Vermiform appendix (tissue), 1 donor: ENCODE measurements around the gene IDE.

GRCh38 chr10:92239537-92240282, 51.2 kb downstream of the CPEB3 start:
- PRO-cap, result no peak

- PRO-cap, result no peak
Observed at GRCh38 chr10:92242850-92243730, 47.8 kb downstream of the CPEB3 start.

DNA sequence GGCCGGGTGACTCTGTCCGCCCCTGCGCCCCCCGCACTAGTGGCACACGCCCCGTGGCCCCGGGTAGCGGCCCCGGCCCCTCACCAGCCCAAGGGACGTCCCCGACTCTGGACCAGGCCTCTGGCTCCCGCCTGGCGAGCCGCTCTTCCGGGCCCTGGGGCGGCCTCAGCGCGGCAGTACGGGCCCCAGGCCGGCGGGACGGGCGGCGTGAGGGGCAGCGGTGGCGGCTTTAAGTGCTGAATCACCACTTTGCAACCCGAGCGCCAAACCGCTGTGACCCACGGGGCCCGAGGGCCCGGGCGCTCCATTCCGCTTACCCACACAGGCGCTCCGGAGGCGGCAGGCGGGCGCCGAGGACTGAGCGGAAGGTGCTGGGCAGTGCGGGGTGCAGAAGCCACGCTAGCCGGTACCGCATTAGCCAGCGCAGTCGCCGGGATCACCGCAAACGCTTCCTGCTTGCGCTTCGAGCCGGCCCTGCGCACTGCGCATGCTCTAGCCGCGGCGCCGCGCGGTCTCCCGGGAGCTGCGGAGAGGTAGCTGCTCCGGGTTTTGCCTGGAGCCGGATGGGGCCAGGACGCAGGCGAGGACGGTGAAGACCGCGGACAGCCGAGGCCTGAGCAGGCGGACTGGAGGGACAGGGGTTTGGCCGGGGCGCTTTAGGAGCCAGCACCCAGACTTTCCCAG, at the start of gene IDE:
Gene IDE (minus strand): TSS at position 489 of the 684 bp plus-strand sequence.
- PRO-cap, result bidirectional peak, plus-strand start at position 536 of the sequence, minus-strand start at position 454 of the sequence

DNA sequence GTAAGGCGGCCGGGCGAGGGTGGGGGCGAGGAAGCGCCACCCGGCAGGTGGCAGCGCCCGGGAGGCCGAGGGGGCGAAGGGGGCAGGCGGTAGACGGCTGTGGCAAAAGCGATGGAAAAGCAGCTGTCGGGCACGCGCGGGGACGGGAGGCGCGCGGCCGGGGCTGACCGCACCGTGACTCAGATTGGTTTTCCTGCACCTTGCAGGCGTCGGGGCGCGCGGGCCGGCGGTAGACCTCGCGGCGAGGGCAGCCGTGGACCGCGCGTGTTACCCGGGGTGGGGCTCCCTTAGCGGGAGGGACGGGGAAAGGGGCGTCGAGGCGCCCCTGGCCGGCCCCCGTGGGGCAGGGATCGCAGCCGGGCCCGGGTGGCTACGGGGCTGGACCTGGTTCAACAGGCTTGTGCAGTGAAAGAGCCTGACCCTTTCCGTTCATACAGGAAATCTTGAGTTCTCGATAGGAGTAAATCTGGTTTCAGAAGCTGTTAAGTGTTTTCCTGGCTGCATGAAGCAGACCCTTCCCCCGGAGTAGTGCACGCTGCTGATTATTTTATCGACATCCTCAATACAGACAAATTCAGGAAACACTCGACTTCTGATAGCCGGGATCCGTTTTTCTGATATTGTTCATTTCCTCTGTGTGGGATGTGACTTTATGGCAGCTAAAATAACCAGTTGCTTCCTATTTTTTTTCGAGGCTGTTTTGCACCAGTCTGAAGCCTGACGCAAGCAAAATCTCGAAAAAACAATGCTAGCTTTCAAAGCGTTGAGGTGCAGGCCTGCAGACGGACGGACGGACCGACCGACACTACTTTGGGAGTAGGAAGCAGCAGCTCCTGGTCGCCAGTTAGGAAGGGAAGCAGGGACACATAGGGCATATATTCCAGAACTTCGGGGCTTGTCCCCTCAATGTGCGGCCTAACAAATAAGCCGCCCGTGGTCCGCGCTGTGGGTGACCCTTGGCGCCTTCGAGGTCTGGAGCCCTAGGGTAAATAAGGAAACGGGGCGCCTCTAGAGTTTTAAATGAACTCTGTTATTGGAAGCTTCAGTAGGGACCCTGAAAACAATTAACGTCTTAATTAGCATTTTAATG, 938 bp downstream of the HHEX start:
- PRO-cap, result bidirectional peak, plus-strand start at position 205 of the sequence, minus-strand start at position 113 of the sequence; bidirectional peak, plus-strand start at position 758 of the sequence, minus-strand start at position 635 of the sequence

DNA sequence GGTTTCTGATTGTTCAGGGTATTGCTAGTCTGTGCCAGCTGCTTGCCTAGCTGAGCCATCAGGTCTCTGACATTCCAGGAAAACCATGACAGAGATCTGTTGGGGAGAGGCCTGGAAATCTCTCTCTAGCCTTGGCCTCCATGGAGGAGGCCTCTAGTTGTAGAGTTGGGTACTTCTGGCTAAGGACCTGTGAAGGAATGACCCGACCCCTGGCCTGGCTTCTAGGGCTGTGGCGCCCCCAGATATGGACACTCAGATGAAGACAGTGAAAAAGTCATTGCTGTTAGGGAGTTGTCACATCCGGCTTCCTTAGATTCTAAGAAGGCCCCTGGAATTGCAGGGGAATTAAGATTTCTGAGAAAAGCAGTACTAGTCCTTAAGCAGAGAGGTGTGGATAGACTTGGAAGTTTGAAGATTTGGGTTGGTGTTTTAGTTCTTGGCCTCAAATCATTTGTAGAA, 6.9 kb downstream of the HHEX start:
- PRO-cap, result no peak

DNA sequence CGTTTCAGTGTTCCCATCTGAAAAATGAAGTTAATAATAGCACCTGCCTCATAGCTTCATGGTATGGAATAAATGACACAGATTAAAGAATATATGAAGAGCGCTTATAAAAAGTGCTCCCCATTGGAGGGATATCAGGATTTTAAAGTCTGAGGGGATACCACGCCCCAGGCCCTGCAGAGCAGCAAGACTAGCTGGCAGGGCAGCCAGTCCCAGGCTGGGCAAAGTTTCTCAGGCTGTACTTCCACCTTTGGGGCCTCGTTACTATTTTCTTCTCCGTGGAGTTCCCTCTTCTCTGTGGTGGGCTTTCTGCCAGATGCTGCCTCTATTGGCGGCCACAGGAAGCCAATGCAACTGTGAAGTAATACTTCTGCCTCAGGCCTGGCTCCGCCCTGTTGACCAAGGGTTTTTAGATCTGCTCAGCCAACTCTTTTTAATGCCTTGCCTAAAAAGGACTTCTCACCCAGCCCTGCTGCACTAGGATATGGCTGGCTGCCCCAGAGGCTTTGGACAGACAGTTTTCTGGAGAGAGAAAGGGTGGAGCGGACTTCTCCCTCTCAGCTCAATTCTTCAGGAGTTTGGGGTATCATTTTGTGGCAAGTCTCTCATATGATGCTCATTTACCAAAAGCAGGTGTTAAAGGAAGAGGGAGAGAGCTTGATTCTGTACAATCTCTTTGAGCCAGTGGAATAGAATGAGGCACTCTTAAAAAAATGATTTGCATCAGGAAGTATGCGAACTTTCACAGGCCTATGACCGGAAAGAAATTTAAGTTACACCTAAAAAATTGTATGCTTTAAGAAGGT, 67.4 kb downstream of the HHEX start:
- PRO-cap, result no peak

- PRO-cap, result no peak
Observed at GRCh38 chr10:92834364-92835048, 13.8 kb upstream of the EXOC6 start.

DNA sequence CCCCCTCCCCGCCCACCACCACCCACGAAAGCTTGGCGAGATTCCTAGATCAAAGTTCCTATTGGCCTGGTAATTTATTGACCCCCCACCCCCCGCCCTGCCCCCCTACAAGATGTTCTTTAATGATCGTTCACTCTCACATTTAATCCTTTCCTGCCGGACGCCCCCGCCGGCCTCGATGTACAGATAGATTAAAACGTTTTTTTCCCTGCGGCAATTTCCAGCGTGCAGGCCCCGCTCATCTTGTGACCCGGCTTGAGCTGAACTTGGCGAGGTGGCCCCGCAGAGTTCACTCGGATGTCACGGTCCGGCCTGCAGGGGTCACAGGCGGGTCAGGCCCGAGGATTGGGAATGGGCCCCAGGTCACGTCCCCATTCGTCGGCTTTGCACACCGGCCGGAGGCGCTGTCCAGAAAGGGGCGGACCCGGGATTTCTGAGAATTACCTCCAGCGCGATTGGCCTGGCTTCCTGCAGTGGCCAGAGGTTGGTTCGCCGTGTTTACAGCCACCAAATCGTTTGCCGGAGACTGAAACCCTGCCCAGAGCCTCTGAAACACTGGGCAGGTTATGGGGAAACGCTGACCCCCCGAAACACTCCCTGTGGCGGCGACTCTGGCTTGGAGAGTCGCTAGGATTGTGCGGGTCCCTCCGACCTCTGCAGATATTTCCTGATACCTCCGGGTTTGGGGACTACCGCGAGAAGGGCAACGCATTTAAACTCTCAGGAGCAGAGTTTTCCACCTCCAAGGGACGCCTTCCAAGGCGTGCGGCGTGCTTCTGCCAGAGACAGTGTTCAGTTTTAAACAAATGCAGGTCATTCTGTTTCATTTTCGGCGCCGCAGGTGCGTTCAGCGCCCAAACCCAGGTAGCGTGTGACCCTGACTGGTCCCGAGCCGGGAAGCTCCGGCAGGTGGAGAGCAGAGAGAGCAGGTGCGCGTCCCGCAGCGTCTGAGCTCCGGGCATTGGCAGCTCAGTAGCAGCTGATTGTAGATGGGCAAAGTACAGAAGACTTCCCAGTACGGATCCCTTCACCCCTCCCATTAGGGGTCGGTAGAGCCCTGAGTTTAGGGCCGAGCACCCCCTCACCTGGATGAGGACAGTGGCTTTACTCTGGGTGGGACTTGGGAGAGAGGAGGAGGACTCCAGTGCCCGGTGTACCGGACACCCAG, 1.7 kb upstream of the CYP26A1 start:
- PRO-cap, result no peak

DNA sequence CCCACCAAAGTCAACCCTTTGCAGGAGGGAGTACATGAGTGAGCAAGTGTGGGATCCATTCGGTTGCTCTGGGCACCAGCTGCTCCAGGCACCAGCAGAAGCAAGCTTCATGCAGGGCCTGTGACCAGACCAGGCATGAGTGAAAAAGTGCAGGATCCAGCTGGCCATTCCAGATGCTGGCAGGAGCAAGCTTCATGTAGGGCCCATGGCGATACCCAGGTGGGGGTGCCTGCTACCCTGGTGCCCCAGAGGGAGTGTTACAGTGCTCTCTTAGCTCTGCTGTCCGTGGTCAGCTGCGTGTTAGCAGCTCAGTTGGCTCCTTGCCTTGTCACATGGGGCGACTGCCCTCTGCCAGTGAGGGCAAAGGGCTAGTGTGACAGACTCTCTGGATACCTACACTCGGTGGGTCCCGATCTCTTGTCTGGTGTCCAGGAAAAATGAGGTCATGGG, 152.1 kb downstream of the CYP26A1 start:
- PRO-cap, result no peak

DNA sequence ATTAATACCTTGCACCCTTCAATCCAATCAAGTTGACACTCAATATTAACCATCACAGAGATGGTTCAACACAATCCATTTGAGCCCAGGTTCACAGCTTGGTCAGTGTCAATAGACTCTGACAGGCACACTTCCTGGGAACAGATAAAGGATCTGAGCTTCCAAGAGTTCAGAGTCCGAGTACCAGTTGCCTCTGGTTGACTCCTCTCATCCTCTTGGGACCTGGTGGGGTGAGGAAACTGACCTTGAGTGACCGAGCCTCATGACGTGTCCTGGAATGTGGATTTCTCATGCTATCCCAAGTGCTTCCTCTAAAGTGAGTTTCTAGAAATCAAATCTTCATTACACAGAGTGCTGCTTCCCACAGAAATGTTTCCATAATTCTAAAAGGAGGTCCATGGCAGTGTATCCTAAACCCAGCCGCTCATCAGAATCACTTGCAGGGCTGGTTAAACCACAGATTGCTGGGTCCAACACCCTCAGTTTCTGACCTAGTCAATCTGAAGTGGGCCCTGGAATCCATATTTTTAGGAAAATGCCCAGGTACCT, 162.1 kb downstream of the CYP26A1 start:
- PRO-cap, result no peak

GRCh38 chr10:93413094-93414009, 68.8 kb downstream of the MYOF start:
- PRO-cap, result no peak

GRCh38 chr10:93437269-93438190, 44.6 kb downstream of the MYOF start:
- PRO-cap, result bidirectional peak, plus-strand start at chr10:93437558, minus-strand start at chr10:93437095; bidirectional peak, plus-strand start at chr10:93437997, minus-strand start at chr10:93437914

DNA sequence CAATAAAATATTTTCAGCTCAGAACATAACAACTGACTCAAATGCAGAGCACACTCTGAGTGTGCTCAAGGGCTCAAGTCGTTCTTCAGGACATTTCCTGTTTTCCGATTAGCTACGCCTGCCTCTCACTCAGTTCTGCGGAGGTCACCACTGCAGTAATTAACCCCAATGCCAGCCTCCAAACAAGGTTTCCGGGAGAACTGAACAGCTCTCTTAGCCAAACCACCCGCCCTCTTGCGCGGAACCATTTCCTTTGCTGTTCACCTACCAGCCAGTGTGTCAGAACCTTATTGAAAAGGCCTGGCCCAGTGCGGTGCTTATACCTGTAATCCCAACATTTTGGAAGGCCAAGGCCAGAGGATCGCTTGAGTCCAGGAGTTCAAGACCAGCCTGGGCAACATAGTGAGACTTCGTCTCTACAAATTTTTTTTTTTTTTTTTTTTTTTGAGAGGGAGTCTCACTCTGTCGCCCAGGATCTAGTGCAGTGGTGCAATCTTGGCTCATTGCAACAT, 19.1 kb downstream of the MYOF start:
- PRO-cap, result no peak

DNA sequence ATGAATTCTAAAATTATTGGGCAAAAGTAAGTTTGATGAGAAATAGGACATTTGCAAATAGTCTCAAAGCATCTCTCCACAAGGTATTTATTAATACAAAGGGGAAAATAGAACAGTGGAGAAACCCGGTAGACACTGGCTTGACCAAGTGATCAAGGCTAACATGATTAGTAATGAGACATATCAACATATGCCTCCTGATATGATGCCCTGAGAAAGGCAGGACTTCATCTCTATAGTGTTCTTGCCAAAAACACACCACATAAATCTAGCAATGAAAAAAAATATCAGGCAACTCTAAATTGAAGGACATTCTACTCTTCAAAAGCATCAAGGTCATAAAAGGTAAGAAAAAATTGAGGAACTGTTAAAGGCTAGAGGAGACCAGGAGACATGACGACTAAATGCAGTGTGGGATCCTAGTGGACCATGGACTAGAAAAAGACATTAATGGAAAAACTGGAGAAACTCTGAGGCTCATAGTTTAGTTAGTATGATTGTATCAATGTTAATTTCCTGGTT, 180.7 kb downstream of the PLCE1 start:
- PRO-cap, result no peak

- PRO-cap, result unidirectional peak, plus-strand start at chr10:94495723
Observed at GRCh38 chr10:94495596-94495953, 50.0 kb upstream of the HELLS start.

- PRO-cap, result no peak
Observed at GRCh38 chr10:94545926-94546274, 312 bp downstream of the HELLS start.

DNA sequence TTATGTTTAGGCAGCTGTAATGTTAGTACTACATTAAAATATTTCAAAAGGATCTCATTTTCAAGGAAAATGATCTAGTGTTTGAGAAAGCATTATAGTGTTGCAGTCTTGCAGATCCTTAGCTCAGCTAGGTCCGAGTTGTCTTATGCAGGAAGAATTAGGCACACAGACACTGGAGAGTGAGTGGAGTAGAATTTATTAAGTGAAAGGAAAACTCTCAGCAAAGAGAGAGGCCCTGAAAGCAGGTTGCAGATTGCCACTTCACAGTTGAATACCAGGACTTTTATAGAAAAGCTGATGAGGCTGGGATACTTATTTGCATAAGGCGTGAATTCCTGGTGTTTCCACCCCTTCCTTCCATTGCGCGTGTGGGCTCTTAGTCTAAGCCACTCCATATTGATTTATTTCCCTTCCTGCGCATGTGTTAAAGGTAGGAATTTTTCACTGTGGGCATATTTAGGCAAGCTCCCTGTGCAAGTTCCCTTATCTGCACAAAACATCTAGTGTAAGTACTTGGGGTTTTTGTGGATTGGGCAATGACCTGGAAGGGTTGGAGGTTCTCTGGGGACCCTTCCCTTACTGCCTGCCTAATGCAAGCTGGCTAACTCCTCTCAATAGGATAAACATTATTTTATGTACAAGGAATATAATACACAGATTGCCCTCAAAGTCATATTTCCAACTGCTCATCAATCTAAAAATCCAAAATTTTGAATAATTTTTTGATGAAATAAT, 861 bp upstream of the CYP2C18 start:
- PRO-cap, result no peak

GRCh38 chr10:94747649-94748365, 14.7 kb upstream of the CYP2C19 start:
- PRO-cap, result no peak

GRCh38 chr10:95273372-95273996, 17.3 kb downstream of the PDLIM1 start:
- PRO-cap, result no peak

GRCh38 chr10:95403675-95404420, 113.0 kb upstream of the PDLIM1 start:
- PRO-cap, result no peak